ENCODE data around the genes SERPINA5 and SERPINA3.

DNA sequence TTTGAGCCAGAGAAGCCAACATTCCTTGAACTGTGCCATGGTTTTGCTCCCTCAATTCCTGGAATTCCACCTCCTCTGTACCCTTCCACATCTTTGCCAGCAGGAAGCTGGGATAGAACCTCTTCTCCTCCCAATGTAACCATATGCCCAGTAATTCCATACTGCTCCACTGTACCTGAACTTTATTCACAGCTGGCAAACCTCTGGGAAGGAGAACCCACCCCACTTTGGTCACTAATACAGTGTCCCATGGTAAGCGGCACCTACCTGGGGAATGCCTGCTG is 26.8 kb downstream of the DDX24 start:
- PRO-cap, 5 experiments = peak in 2 of 5 experiments; most common minus-strand start position 181 of the sequence (in 2)
- RAMPAGE, long total RNA, 2 experiments = no peak in any of the 2 experiments
- RRBS = no CpG with 5 or more reads among the region's 1 CpG

- PRO-cap, 5 experiments = no peak in any of the 5 experiments
- RAMPAGE, long total RNA, 2 experiments = no peak in any of the 2 experiments
- RRBS = no CpG with 5 or more reads among the region's 5 CpGs
These were observed 24.4 kb downstream of the DDX24 start for GRCh38 chr14:94056484-94057157.

GRCh38 chr14:94066084-94066860 is 14.7 kb downstream of the DDX24 start:
- PRO-cap, 5 experiments = no peak in any of the 5 experiments
- RAMPAGE, long total RNA, 2 experiments = no peak in any of the 2 experiments
- RRBS = no CpG with 5 or more reads among the region's 9 CpGs

GRCh38 chr14:94110337-94111451 is 18.7 kb downstream of the IFI27L2 start:
- PRO-cap, 5 experiments = peak in 5 of 5 experiments; most common plus-strand start chr14:94110736 (in 5); most common minus-strand start chr14:94110623 (in 2)
- RAMPAGE, long total RNA, 2 experiments = start-site peak on the plus strand in 1 of 2 experiments, at chr14:94110733-94110739 at its widest, 754 reads per replicate
- RRBS = 88% methylated on average over 3 of the region's 24 CpGs

DNA sequence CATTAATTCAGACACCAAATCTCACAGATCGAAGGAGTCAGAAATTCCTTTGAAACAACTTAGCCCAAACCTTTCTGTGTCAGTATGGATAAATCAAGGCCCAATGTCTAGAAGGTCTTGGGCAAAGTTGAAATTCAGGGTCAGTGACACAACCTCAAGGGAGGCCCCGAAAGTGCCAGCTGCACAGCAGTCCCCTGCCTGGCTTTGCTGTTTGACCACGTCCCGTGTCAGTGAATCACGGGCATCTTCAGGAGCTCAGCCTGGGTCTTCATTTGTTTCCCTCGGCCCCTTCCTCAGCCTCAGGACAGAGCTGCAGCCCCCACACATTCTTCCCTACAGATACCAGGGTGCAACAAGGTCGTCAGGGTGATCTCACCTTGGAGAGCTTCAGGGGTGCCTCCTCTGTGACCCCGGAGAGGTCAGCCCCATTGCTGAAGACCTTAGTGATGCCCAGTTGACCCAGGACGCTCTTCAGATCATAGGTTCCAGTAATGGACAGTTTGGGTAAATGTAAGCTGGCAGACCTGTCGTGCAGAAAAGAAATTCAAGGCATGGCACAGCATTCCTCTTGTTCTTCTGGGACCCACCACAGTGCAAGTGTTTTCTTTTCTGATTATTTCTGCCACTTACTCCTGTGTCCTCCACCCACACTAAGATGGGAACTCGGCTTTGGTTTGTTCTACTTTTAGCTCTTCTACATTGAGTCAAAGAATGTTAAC is 9.2 kb downstream of the SERPINA1 start:
- PRO-cap, 5 experiments = peak in 3 of 5 experiments; most common minus-strand start position 303 of the sequence (in 2)
- RAMPAGE, long total RNA, 2 experiments = no peak in any of the 2 experiments
- RRBS = no CpG with 5 or more reads among the region's 11 CpGs

- PRO-cap, 5 experiments = peak in 4 of 5 experiments; most common plus-strand start chr14:94387355 (in 3); most common minus-strand start chr14:94387179 (in 1)
- RAMPAGE, long total RNA, 2 experiments = no peak in any of the 2 experiments
- RRBS = no CpG with 5 or more reads among the region's 8 CpGs
These were observed 1.2 kb downstream of the SERPINA1 start for GRCh38 chr14:94387013-94387798.

DNA sequence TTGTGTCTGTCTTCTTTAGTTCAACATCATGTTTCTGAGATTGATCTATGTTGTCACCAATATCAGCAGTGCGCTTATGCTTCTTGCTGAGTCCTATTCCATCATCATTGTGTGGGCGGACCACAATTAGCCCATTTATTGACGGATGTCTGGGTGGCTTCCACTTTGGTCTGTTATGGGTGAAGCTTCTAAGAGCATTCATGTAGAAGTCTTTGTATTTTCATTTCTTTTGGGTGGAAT is 6.9 kb upstream of the SERPINA1 start:
- PRO-cap, 5 experiments = peak in 4 of 5 experiments; most common plus-strand start position 163 of the sequence (in 4); most common minus-strand start position 109 of the sequence (in 4)
- RAMPAGE, long total RNA, 2 experiments = no peak in any of the 2 experiments
- RRBS = no CpG with 5 or more reads among the region's 3 CpGs

DNA sequence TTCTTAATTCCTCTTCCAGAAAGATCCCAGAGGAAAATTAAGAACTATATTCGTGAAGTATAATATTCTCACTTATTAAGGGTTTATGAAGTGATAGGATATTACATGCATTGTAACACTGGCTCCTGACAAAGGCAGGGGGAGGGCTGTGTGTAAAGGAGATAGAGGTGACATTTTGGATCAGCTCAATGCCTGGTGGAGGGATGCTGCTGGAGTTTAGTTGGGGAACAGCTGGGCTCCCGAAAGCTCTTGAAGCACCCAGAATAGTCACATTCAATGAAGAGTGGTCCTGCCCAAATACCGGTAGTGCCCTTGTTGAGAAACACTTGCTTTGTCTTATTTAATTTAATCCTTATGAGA is 748 bp downstream of the SERPINA11 start:
- PRO-cap, 5 experiments = no peak in any of the 5 experiments
- RAMPAGE, long total RNA, 2 experiments = no peak in any of the 2 experiments
- RRBS = no CpG with 5 or more reads among the region's 3 CpGs

DNA sequence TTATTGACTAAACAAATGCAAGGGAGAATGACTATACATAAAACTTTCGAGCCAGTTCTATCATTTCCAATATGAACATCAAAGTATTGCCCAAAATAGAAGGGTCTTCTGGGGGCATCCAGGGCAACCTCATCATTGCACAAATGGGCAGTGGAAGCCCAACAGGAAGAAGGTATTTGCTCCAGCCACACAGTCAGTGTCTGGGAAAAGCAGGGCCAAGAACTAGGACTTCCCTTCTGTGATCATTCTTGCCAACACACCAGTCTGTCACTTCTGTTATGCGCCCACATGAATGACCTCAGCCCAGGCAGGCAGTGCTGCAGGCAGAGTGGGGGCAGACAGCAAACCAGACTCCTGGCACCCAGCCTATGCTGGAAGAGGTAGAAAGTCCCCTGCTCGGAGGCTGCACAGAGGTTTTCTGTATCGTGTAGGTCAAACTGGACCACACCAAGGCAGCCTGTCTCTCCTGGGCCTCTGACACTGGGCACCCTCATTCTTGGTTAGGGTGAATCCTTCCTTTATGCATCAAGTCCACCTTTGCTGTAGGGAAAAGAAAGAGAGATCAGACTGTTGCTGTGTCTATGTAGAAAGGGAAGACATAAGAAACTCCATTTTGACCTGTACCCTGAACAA is 5.8 kb upstream of the SERPINA9 start:
- PRO-cap, 5 experiments = peak in 1 of 5 experiments; most common plus-strand start position 412 of the sequence (in 1); most common minus-strand start position 250 of the sequence (in 1)
- RAMPAGE, long total RNA, 2 experiments = no peak in any of the 2 experiments
- RRBS = no CpG with 5 or more reads among the region's 4 CpGs

- PRO-cap, 5 experiments = peak in 4 of 5 experiments; most common plus-strand start chr14:94581474 (in 2); most common minus-strand start chr14:94581326 (in 2)
- RAMPAGE, long total RNA, 2 experiments = start-site peak on the plus strand in 1 of 2 experiments, at chr14:94581421-94581477 at its widest, 1,049 to 2,144 reads per replicate
- RRBS = no CpG with 5 or more reads among the region's 23 CpGs
These were observed at the start of gene SERPINA5 for GRCh38 chr14:94581065-94582337. TSS of gene SERPINA5 (plus strand) at chr14:94581426.

DNA sequence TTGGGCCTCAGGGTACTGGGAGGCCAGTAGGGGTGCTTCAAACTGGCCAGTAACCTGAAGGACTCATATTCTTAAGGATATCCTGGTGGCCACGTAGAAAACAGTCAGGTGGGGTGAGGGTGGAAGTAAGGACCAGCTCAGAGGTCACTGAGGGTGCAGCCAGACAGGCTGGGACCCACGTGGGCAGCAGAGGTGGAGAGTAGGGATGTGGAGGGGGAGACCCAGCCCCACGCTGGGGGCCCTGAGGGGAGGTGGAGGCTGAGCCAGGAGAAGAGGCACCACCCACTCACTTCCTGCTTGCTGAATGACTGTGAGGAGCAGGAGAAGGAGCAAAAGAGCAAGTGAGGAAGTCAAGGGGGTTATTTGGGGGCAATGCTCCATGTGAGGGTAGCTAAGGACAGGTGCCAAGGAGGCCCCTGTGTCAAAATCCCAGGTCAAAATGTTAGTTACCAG is 12.5 kb upstream of the SERPINA3 start:
- PRO-cap, 5 experiments = peak in 2 of 5 experiments; most common plus-strand start position 202 of the sequence (in 1); most common minus-strand start position 127 of the sequence (in 1)
- RAMPAGE, long total RNA, 2 experiments = no peak in any of the 2 experiments
- RRBS = no CpG with 5 or more reads among the region's 3 CpGs

DNA sequence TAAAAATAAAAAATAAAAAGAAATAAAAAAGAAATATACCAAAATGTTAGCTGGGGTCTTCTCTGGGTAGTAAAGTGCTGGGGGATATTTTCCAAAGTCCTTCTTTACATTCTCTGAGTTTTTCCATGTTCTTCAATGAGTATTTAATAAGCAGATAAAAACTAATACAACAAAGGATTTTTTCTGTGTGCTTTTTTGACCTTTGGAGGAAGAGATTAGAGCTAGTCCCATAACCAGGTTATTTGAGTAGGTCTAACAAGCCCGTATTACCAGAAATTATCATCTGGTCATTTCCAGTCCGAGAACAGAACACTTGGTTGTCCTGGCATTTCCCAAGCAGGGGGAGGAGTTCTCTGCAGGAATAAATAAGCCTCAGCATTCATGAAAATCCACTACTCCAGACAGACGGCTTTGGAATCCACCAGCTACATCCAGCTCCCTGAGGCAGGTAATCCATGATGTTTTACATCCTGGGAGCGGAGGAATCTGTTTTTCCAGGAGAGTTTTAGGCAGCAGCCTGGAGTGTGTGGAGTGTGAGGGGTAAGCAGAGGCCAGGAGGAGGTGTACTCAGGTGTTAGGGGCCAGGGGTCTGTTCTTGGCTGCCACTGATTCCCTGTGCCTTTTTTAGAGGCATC is at the start of gene SERPINA3:
TSS of gene SERPINA3 (plus strand) at position 392 of the 635 bp plus-strand sequence.
- PRO-cap, 5 experiments = peak in 5 of 5 experiments; most common plus-strand start position 392 of the sequence (in 5); most common minus-strand start position 281 of the sequence (in 2)
- RAMPAGE, long total RNA, 2 experiments = start-site peak on the plus strand in 2 of 2 experiments, centred at positions 396 to 403 of the sequence, 10,066 to 109,959 reads per replicate
- RRBS = no CpG with 5 or more reads among the region's 4 CpGs

GRCh38 chr14:94613233-94613560 is 1.0 kb downstream of the SERPINA3 start:
- PRO-cap, 5 experiments = peak in 1 of 5 experiments; most common plus-strand start chr14:94613345 (in 1); most common minus-strand start chr14:94613337 (in 1)
- RAMPAGE, long total RNA, 2 experiments = no peak in any of the 2 experiments
- RRBS = no CpG with 5 or more reads among the region's 6 CpGs

GRCh38 chr14:94615671-94616686 is 3.8 kb downstream of the SERPINA3 start:
- PRO-cap, 5 experiments = peak in 2 of 5 experiments; most common plus-strand start chr14:94615759 (in 1); most common minus-strand start chr14:94616303 (in 1)
- RAMPAGE, long total RNA, 2 experiments = no peak in any of the 2 experiments
- RRBS = no CpG with 5 or more reads among the region's 8 CpGs

GRCh38 chr14:94945553-94946013 is 175.7 kb upstream of the GSC start:
- PRO-cap, 5 experiments = no peak in any of the 5 experiments
- RAMPAGE, long total RNA, 2 experiments = no peak in any of the 2 experiments
- RRBS = no CpG with 5 or more reads among the region's 9 CpGs

- PRO-cap, 5 experiments = no peak in any of the 5 experiments
- RAMPAGE, long total RNA, 2 experiments = no peak in any of the 2 experiments
- RRBS = no CpG with 5 or more reads among the region's 2 CpGs
These were observed 148.5 kb downstream of the DICER1 start for GRCh38 chr14:95008885-95009084.

GRCh38 chr14:95190844-95191866 is 33.8 kb upstream of the DICER1 start:
- PRO-cap, 5 experiments = no peak in any of the 5 experiments
- RAMPAGE, long total RNA, 2 experiments = no peak in any of the 2 experiments
- RRBS = no CpG with 5 or more reads among the region's 19 CpGs

GRCh38 chr14:95211733-95212508 is 54.6 kb upstream of the DICER1 start:
- PRO-cap, 5 experiments = peak in 2 of 5 experiments; most common plus-strand start chr14:95212321 (in 1); most common minus-strand start chr14:95212004 (in 1)
- RAMPAGE, long total RNA, 2 experiments = no peak in any of the 2 experiments
- RRBS = no CpG with 5 or more reads among the region's 9 CpGs

DNA sequence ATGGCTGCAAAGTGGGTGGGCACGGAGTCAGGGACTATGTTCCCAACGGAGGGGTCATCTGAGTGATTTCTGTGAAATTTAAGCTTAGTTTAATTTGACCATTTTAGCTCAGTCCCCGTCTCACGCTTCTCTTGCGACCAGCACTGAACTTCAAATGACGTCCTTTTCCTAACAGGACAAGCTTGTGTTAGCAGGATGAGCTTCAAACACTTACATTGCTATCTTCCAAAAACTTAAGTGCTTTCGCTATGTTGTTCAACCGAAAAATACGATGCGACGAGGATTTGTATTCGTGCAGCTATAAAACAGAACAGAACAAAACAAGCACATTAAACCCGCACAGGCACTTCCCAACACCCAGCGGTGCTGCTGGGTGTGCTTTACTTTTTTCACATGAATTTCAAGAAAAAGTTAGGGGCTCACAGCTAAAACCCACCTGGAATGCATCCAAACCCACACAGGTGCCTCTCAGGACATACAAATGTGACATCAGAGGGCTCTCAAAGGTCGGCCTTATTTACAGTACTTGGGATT is 64.2 kb upstream of the DICER1 start:
- PRO-cap, 5 experiments = no peak in any of the 5 experiments
- RAMPAGE, long total RNA, 2 experiments = no peak in any of the 2 experiments
- RRBS = no CpG with 5 or more reads among the region's 15 CpGs

DNA sequence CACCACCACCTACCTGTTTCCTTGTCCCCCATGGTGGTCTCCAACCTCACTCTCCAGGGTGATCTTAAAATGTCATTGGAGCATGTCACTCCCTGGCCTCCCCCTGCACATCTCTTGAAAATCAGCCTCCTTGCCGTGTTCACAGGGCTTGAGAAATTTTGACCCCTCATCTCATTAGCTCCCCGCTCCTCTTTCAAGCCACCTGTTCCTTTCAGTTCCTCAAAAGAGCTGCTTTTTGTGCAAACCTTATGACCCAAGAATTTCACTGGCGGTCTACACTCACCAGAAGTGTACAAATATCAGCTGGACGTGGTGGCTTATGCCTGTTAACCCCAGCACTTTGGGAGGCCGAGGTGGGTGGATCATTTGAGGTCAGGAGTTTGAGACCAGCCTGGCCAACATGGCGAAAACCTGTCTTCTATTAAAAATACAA is 8.1 kb upstream of the CLMN start:
- PRO-cap, 5 experiments = no peak in any of the 5 experiments
- RAMPAGE, long total RNA, 2 experiments = no peak in any of the 2 experiments
- RRBS = no CpG with 5 or more reads among the region's 6 CpGs